NT2/D1 (cell line): ENCODE measurements around a stretch of chr5.

- RRBS, 2 experiments: 4 to 38% methylated on average over 2 of the region's 8 CpGs
These were observed 2.3 kb upstream of the ZSWIM6 start for GRCh38 chr5:61329742-61330200.

DNA sequence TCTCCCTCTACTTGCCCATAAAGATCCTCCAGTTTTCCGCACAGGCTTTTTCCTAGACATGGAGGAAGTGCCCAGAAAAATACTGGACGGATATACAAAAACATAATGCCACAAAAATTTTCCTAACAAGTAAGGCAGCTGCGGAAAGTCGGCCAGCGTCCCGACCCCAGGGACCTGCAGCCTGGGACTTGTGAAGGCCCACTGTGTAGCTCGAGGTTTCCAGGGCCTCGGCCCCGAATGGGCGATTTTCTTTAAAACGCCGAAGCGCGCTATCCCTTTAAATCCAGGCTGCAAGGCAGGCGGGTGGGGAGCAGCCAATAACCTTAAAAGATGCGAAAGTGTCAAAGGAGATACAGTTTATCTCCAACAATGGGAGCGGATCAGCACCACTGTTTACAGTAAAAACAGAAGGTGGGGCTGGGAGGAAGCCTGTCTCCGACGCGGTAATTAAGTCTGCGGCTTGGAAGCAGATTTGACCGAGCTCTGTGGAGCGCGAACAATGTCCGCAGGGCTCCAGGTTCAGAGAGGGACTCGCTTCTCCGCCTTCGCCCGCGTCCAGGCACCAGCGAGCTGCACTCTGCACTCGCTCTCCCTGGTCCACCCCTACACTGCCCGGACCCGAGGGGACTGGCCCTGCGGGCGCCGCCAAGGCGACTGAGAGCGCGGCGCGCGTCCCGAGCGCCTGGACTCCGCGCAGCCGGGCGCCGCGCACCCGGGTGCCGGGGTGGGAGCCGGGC is 1.6 kb upstream of the ZSWIM6 start:
- RRBS, 2 experiments: under 1 to 1% methylated on average over 13 of the region's 54 CpGs

- RRBS, 2 experiments: no CpG with 5 or more reads among the region's 13 CpGs
These were observed 2.8 kb downstream of the ZSWIM6 start for GRCh38 chr5:61334629-61335581.

- RRBS, 2 experiments: no CpG with 5 or more reads among the region's 6 CpGs
These were observed 140.4 kb downstream of the ZSWIM6 start for GRCh38 chr5:61472465-61472938.

DNA sequence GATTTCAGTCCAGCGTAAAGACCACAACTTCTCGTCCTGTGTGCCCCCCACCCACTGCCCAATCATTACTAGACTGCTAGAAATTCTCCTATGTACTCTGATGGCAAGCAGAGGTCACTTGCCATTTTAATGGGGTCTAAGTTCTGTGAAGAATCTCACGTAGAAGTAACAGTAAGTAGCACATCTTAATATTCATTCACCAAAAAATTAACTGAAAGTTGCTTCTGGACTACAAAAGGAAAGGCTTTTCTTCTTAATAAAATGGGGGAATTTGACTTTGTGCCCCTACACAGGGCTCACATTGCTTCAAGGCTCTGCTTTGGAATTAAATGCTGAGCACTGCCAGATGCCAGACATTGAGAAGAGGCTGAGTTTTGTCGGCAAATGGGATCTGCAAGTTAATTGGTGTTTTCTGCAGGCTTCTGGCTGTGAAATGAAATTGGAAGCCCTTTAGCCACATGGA is 164.2 kb downstream of the ZSWIM6 start:
- RRBS, 2 experiments: no CpG with 5 or more reads among the region's 4 CpGs

GRCh38 chr5:62621118-62621601 is 42.5 kb downstream of the LRRC70 start:
- RRBS, 2 experiments: no CpG with 5 or more reads among the region's 10 CpGs

DNA sequence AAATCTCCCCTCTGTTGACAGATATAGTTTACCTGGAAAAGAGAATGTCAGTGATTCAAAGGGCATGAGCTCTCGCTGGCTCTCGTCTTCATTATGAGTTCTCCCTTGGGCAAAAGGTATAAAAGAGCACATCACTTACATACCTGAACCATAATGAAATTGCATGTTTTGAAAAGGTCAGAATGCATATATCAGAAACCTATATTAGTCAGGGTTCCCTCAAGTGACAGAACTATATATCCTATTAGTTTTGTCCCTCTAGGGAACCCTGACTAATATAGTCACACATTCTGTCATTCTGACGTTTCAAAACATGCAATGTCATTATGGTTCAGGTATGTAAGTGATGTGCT is 576.5 kb downstream of the LRRC70 start:
- RRBS, 2 experiments: no CpG with 5 or more reads among the region's 3 CpGs

DNA sequence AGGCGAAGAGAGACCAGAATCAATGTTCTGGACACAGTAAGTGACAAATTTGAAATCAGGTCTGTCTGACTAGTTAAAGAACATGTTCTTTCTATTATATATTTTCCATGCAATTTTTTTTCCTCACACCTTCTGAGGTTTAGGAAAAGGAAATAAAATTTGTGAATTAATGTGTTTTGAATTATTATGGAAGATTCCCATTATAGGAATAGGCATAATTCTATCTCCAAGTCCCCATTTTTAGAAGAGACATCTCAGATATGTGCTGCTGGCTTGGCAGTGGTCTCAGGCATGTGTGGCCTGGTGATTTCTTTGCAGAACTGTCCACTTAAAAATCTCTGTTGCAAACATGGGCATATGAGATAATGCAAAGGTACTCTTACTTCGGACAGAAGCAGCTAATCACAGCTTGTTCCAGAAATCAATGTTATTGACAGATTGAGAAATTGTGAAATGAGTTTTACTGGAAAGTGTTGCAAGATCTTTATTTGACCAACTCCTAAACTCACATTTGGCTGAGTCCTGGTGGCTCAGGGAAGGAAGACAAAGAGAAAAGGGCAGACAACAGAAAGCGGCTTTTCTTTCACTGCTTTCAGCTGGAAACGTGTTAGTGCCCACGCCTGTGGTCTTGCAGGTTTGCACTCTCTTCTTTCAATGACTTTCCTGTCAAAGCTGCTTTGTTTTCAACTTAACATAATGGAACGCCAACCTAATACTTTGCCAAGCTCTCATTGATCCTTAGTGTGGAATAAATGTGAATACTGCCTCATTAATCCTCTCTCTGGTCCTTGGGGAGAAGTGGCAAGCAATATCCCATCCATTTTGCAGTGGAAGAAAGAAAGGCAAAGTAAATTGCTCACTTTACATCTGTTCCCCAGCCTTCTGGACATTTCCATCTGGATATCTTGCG is 586.2 kb downstream of the LRRC70 start:
- RRBS, 2 experiments: no CpG with 5 or more reads among the region's 7 CpGs

DNA sequence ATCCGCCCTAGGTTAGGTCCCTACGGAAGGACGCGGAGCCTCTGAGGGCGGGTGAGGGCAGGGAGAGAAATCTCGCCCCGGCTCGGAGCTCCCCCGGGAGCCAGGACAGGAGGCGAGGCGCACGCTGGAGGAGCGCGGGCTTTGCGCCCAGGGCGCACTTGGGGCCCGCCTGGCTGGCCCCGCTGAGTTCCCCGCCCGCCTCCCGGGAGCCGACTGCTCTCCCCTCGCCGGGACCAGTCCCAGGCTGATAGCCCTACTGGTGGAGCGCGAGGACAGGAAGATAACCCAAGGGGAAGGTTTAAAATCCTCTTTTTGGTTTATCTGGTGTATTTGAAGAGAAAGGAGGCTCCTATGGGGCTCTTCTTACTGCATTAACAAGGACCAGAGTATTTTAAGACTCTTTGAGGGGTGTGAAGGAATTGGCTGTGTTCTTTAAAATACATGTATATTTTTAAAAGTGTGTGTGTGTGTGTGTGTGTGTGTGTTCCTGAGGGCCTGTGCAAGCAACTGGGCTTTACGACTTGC is 677 bp downstream of the SHISAL2B start:
- RRBS, 2 experiments: 0% methylated on average over 4 to 8 of the region's 27 CpGs

GRCh38 chr5:64750166-64751484 is 17.9 kb downstream of the SREK1IP1 start:
- RRBS, 2 experiments: no CpG with 5 or more reads among the region's 2 CpGs

DNA sequence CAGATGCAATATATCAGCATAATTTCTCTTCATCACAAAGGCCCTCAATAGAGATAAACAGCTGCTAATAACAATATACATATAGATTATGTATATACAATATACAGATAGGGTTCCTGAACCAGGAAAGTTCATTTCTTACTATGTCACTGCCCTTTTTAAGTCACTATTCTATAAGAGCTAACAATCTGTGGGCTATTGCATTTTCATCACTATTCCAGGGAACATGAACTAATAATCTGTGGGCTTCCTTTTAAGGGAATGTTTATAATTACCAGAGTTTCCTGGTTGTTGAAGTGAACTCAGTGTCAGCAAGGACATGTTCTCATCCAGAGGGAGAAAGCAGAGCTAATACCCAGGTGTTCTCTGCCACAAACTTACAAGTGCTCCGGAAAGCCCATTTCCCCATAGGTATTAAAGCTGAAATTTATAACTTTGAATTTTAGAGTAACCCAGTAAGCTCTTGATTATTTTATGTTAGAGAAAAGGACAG is 69.6 kb downstream of the CWC27 start:
- RRBS, 2 experiments: no CpG with 5 or more reads among the region's 1 CpG

DNA sequence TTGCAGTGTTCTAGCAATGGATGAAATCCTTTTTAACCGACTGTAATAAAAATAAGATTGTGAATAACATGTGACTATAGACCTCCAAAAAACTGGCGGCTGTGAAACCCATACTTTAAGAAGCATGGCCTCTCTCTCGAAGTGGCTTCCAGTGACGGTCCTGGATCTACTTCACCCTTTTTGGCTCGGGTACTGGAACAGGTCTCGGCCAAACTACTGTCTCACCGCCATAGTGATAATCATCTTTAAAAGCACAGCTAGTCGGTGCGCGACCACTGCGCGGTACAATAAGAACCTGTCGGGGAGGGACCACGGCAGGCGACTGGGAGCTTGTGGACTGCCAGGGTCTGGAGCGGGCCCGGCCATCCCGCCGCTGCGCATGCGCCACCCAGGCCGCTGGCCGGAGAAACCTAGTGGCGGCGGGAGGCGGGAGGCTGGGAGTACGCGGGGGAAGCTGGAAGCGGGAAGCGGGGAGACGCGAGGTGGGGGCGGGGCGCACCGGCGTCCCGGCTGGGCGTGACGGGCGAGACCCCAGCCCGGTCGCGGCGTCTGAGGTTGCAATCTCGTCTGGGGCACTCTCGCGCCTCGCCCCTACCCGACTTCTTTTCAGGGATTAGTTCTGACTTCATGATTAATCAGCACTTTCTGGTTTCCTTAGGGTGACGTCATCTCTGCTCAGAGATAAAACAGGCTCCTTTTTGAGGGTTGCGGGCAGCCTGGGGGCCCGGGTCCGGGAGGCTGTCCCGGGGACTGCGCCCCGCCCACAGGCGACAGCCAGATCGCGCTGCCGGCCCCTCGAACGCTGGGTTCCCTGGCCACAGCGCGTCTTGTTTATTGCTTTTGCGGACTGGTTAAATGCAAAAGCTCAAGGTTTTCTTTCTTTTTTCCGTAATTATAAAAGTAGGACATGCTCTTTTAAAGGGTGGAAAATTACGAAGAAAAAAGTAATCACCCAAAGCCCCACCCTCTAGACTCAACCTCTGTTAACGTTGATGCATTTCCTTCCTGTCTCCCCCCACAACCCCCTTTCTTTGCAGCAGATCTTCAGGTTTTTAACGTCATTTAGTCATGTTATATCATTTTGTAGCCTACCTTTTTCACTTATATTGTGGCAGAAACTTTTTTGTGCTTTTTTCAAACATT is 266.8 kb downstream of the CWC27 start:
- RRBS, 2 experiments: under 1 to 2% methylated on average over 23 of the region's 69 CpGs

- RRBS, 2 experiments: no CpG with 5 or more reads among the region's 6 CpGs
These were observed 294.0 kb downstream of the CWC27 start for GRCh38 chr5:65062699-65063212.

DNA sequence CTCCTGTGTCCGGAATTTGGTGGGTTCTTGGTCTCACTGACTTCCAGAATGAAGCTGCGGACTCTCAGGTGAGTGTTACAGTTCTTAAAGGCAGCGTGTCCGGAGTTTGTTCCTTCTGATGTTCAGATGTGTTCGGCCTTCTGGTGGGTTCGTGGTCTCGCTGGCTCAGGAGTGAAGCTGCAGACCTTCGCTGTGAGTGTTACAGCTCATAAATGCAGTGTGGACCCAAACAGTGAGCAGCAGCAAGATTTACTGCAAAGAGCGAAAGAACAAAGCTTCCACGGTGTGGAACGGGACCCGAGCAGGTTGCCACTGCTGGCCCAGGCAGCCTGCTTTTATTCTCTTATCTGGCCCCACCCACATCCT is 3.0 kb upstream of the ADAMTS6 start:
- RRBS, 2 experiments: no CpG with 5 or more reads among the region's 12 CpGs

DNA sequence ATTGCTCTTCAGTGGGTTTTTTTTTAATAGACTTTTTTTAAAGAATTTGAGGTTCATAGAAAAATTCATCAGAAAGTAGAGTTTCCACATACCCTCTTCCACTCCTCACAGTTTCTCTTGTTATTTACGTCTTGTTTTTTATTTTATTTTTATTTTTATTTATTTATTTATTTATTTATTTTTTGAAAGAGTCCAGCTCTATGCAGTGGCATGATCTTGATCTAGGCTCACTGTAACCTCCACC is 33.7 kb downstream of the SHLD3 start:
- RRBS, 2 experiments: no CpG with 5 or more reads among the region's 1 CpG

DNA sequence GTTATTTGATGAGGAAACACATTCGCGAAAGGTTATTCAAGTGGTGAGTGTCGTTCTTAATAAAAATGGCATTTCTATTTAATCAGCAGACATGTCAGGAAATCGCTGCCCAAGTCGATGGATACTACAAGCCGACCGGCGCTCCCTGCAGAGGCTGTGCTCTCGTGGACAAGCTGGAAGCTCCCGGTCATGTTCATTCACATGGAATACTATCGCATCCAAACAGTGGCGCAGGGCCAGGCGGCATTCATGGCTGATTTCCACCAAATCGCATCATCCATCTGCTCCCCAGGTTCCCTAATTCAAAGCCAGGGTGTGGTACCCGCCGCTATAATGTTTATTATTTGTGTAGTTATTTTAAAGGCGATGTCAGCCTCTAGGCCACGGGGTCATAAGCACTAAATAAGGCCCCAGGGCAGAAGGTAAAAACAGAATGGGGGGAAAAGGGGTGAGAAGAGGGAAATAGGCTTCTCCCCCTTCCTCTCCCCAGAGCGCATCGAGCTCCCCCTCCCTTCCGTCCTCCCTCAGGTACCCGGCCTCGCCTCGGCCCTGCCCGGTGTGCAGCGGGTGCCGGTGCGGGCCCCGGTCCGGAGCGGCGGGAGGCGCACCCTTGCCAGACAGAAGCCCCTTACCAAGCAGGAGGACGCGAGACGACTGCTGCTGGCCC is 491 bp downstream of the SGTB start:
- RRBS, 2 experiments: 5 to 9% methylated on average over 4 of the region's 36 CpGs

DNA sequence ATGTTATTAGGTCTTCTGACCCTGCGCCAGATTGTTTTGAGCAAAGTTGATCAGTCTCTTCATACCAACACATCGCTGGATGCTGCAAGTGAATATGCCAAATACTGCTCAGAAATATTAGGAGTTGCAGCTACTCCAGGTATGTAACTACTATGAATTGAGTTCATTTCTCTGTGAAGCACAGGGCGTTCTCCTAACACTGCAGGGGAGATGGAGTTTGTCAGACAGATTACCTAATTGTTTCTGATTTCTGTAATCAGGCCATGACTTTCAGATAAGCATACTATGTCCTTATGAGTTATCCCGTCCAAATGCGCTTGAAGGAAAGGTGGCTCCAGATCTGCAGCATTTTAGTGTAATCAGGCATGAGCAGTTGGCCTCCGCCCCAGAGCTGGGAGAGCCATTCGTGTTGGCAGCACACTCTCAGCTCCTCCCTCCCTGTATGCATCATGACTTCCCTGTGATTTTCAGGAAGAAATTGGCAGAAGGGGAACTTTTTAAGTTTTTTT is 88.1 kb downstream of the NLN start:
- RRBS, 2 experiments: no CpG with 5 or more reads among the region's 7 CpGs

GRCh38 chr5:65812557-65813188 is 90.7 kb downstream of the NLN start:
- RRBS, 2 experiments: no CpG with 5 or more reads among the region's 3 CpGs

DNA sequence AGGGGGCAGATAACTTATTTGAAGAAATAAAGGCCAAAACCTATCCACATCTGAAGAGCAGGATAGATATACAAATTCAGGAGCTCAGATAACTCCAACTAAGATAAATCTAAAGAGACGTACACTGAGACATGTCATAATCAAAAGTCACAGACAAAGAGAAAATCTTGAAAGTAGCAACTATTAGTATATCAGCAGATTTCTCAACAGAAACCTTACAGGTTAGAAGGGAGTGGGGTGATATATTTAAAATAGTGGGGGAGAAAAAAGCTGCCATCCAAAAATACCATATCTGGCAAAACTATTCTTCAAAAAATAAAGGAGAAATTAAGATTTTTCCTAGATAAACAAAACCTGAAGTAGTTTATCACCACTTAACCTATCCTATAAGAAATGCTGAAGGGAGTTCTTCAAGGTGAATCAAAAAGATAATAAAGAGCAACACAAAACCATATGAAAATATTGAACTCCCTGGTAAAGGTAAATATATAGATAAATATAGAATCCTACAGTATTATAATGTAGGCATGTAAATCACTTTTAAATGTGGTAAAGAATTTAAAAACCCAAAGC is 45.1 kb upstream of the SREK1 start:
- RRBS, 2 experiments: no CpG with 5 or more reads among the region's 1 CpG

- RRBS, 2 experiments: no CpG with 5 or more reads among the region's 4 CpGs
These were observed 63.9 kb downstream of the SREK1 start for GRCh38 chr5:66208059-66208364.